ENCODE results near the genes SV2B and SLCO3A1.

DNA sequence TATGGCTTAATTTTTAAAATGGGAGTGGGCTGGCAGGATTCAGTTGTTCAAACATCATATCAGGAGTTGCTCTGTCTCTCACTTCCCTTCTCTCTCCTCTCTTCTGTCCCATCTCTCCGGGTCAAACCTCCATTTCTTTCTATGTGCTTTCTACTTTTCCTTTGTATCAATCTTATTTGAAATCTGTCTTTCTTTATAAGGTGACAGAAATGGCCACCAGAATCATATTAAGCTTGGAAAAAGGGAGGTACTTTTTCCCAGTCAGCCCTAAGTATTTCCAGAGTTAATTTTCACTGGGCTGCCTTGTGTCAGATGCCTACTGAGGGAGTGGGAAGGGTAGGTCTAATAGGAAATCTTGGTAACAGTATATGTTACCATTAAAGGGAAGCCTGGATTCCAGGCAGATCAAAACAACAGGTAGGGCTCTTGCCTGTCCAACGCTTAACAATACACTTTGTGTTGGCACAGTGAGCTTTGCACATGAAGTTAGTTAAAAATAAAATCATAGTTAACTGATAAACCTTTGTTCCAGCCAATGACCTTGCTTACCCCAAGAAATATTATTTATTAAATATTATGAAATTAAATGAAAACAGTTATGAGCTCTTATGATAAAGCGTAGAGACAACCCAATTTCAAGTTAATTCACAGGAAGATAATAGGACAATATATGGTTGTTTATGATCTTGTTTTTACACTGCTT is 41.5 kb downstream of the BLM start:
- RRBS, 2 experiments: no CpG with 5 or more reads among the region's 3 CpGs

GRCh38 chr15:90838619-90838929 is 29.8 kb upstream of the FURIN start:
- RRBS, 2 experiments: no CpG with 5 or more reads among the region's 11 CpGs

DNA sequence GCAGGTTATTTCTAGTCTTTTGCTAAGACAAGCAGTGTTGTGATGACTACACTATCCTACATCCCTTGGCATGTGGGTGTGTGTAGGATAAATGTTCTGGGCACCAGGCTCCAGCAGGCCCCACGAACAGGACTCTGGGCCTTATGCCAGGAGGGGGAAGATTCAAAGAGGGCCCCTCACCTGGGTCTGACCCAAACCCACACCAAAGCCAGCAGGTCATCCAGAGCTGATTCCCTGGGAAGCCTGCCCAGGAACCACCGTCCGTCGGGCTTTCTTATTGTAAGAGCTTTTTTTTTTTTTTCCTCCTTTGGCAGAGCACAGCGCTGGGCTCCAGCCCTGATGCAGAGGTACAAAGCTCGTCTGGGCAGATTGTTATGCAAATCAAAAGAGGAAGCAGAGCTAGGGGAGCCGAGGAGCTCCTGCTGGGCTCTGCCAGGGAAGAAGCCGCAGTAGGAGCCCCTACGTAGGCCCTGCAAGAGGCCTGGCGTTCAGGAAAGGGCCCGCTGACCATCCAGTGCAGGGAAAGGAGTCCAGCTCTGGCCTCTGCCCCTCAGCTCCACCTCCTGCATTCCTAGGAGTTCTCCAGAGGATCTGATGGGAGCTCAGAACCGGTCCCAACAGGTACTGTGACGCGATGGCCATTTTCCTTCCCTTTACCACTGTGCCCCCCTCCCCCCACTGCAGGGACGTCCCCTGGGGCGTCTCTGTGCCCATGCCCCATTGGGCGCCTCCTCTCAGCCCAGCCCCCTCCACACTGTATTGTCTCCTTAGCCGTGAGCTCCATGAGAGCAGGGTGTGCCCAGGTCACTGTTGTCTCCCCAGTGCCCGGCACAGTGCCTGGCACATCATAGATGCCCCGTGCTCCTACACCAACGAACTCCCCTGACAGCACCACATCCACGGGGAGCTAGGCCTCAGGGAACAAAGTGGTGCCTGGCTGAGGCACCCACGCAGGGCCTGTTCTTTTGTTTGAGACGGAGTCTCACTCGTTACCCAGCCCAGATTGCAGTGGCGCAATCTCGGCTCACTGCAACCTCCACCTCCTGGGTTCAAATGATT is 28.8 kb upstream of the FURIN start:
- RRBS, 2 experiments: no CpG with 5 or more reads among the region's 27 CpGs

DNA sequence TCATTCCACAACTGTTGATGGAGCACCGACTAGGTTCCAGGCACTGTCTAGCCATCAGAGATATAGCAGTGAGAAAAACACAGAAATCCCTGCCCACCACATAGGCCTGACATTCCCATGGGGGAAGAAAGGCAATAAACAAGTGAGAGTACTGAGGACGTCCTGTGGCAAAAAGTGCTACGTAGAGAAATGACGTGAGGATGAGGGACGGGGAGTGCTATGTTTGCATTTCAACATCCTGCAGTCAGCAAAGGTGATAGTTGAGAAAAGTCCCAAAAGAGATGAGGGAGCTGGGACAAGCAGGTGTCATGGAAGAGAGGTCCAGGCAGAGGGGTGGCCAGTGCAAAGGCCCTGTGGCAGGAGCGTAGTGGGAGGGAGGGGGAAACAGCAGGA is 10.5 kb upstream of the FURIN start:
- RRBS, 2 experiments: no CpG with 5 or more reads among the region's 6 CpGs

DNA sequence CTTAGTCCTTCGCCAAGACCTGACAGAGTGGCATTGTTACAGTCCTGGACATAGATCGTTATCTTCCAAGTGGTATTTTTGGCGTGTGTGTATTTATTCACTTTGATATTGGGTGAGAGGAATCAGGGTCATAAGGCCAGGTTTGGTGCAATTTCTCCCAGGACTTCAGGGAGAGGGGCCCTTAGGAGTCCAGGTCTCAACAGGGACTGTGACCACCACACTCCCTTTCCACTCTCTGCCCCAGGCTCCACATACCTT is 7.8 kb upstream of the FURIN start:
- RRBS, 2 experiments: no CpG with 5 or more reads among the region's 3 CpGs

DNA sequence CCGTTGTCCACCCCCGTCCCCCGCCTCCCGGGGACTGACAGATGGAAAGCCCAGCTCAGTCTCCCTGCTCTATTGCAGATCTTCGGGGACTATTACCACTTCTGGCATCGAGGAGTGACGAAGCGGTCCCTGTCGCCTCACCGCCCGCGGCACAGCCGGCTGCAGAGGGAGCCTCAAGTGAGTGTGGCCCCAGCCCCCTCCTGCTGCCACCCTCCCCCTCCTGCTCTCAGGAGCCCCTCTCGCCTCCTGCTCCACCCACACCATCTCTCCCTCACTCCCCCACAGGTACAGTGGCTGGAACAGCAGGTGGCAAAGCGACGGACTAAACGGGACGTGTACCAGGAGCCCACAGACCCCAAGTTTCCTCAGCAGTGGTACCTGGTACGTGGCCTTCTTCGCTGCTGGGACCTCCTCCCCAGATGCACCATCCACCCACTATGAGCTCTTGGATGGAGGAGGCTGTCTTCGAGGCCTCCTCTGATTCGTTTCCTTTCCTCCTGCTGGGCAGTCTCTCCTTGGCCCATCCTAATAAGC is 7.9 kb downstream of the FURIN start:
- RRBS, 2 experiments: 98 to 99% methylated on average over 4 of the region's 22 CpGs

GRCh38 chr15:90912754-90913853 is 10.0 kb downstream of the MAN2A2 start:
- RRBS, 2 experiments: no CpG with 5 or more reads among the region's 24 CpGs

- RRBS, 2 experiments: no CpG with 5 or more reads among the region's 10 CpGs
These were observed 4.4 kb downstream of the RCCD1 start for GRCh38 chr15:90958911-90959729.

- RRBS, 2 experiments: 94 to 95% methylated on average over 2 of the region's 15 CpGs
These were observed 5.3 kb downstream of the RCCD1 start for GRCh38 chr15:90959730-90960546.

DNA sequence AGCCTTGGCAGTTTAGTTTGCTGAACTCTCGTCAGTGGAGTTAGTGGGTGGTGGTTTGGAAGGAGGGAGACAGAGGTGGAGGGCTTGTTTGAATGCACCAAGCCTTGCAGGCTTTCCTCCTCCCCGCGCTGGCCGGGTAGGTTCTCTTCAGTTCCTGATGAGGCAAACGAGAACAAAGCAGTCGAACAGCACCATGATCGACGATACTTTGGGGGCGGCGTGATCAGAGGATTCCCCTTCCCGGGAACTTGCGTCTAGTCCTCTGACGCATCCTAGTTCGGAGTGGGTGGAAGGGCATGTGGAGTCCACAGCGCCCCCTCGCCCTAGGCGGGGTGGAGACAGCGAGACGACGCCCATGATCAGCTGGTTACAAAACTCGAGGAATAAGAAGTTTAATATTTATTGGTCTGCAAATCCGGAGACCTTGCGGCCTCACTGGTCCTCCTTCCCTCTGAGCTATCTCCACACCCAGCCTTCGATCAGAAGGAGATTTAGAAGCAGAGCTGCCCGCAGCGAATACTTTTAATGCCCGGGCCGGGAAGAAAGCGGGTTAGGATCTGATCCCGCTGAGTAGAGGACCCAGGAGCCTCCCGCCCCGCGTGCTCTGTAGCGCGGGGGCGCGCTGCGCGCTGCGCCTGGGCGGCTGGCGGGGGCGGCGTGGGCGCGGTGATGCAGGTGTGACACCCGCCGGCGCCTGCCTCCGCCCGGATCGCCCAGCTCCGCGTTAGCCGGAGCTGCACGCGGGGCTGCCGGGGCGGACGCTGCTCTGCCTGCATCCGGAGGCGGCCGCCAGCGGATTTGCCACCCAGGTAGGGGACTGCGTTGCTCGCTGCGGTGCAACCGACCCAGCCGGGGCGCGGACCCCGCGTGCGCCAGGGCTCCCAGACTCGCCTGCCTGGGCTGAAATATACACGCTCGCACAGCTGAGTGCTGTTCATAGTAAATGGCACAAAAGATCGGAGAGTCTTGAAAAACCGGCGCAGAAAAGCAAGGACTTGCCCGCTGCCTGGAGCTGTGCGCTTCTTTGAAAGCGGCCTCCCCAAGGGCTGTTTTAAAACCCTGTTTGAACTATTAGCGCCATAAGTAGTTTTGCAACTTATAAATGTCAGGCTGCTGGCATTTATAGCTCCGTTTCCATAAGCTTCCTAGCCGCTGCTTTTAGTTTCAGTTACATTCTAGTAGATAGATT is at the start of gene SV2B:
TSS of gene SV2B (plus strand) at position 703 of the 1,189 bp plus-strand sequence.
- RRBS, 2 experiments: under 1 to 5% methylated on average over 14 to 19 of the region's 86 CpGs

DNA sequence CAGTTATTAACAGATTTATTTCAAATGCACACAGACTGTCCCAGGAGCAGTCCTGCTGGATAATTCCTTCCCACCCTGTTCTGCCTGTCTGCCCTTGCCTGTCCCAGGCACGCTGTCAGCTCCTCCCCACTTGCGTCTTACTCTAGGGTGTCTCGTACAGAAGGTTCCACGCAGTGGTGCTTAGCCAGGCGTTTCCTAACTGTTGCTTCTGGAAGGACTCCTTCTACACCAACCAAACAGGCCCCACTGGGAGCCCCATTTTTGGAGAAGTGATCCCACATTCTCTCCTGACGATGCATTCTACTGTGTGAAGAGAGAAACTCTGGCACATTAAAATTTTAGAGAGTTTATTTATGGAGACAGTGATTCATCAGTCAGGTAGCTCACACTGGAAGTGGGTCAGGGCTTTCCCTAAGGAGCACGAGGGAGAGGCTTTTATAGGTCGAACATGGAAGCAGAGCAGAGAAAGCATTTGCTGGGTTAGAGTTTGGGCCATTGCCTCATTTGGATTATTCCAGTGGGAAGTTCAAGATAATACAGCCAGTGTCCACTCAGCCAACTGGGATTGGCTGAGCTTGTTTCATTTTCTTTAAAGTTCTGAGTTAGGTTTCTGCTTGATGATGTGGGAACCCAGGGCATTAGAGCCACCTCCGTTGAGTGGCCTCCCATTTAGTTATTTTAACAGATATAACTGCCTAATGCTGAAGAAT is 164.1 kb downstream of the SV2B start:
- RRBS, 2 experiments: no CpG with 5 or more reads among the region's 9 CpGs

GRCh38 chr15:91422916-91423133 is 322.8 kb downstream of the SV2B start:
- RRBS, 2 experiments: no CpG with 5 or more reads among the region's 1 CpG

GRCh38 chr15:91455873-91457097 is 356.2 kb downstream of the SV2B start:
- RRBS, 2 experiments: no CpG with 5 or more reads among the region's 16 CpGs

DNA sequence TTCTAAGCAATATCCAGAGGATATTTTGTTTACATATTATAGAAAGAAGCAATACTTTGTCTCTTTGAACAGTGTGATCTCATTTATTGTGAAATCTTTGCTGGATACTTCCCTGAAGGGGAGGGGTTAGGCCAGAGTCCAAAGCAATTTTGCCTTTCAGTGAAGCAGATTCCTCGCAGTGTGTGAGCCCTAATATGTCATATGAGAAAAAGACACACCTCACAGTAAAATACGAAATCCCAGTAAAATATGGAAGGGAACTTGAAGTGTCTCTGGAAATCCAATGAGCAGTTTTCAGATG is 158.6 kb upstream of the SLCO3A1 start:
- RRBS, 2 experiments: no CpG with 5 or more reads among the region's 2 CpGs

- RRBS, 2 experiments: no CpG with 5 or more reads among the region's 12 CpGs
These were observed 51.3 kb upstream of the SLCO3A1 start for GRCh38 chr15:91801974-91802743.

- RRBS, 2 experiments: under 1 to 2% methylated on average over 72 of the region's 122 CpGs
These were observed at the start of gene SLCO3A1 for GRCh38 chr15:91853167-91854097. TSS of gene SLCO3A1 (plus strand) at chr15:91853708.

DNA sequence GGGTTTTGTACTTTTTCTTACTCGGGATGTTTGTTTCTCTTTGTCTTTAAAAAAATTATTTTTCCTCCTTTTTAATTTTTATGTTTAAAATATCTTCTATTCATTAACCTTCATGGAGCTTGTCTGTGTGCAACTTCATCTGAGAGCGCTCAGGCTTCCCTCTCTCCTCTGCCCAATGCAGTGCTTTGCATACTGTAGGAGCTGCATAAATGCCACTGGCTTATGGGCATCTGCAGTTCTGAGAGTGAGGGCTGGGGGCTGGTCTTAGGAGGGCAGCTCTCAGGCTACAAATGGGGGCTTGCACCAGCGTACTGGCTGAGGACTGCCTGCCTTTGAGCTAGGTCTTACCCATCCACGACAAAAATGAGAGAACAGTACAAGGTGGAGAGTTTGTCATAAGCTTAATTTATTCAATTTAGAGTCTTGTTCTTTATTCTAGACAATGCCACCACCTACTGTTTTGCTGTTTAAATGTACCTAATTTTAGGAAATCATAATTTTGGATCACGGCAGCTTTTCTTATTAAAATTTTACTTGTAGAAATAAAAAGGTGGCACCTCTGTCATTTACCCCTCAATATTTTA is 88.2 kb downstream of the SLCO3A1 start:
- RRBS, 2 experiments: no CpG with 5 or more reads among the region's 5 CpGs

GRCh38 chr15:91946503-91947234 is 93.2 kb downstream of the SLCO3A1 start:
- RRBS, 2 experiments: no CpG with 5 or more reads among the region's 12 CpGs

DNA sequence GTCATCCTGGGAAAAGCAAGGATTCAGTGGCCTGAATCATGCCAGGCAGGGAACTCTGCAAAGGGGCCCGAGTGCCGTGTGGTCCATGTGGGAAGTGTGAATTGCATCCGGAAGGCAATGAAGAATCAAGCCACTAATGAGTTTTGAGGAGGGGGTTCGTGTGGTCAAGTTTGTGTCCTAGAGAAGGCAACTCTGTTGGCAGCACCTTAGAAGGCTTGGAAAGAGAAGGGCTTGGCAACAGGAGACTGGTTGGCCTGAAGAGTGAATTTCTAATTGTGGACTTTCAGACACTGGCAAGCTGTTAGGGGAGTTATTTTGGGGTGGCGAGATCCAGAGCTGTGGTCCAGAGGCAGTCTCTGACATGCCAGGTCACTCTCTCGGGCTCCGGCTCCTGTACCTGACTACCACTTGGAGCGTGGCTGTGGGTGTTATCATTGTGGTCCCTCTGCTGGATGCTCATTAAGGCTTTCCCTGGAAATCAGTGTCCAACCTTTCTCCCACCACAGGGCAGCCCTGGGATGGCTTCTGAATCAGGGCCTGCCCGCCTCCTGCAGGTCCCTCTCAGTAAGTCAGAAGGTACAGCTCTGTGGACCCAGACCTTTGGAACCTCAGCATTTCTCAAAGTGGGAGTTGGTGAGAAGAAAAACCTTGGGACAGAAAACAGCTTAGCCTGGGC is 209.0 kb downstream of the SLCO3A1 start:
- RRBS, 2 experiments: no CpG with 5 or more reads among the region's 9 CpGs

DNA sequence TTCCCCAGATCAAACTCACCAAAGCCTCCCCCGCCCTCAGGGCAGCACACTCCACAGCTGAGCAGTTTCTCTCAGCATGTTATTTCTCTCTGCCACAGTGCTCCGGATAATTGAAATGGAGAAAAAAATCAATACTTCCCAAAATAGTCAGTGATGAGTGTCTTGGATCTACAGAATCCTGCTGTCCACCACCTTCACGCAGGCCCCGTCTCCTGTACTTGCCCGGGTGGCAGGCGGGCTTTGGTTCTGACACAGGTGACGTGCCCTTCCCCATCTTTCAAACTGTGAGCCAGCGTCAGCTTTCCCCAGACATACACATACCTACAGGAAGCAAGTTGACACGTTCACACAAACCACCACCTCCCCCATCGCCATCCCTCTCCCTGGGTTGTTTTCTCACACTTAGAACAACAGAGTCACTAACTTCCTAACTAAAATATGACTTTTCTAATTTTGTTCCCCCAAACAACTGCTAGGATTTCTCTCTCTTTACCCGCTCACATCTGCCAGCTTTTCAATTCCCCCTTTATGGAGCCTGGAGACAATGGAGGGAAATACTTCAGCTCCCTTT is 248.2 kb downstream of the SLCO3A1 start:
- RRBS, 2 experiments: 98% methylated on average over 4 of the region's 11 CpGs; no CpG with 5 or more reads in 1 of the 2 experiments

Measured in NT2/D1 (cell line).